Measurements from ENCODE around the genes MYOZ2, PDE5A and CCNA2.

- RRBS, 2 experiments: no CpG with 5 or more reads among the region's 3 CpGs
These were observed 59.8 kb downstream of the SYNPO2 start for GRCh38 chr4:118948441-118948833.

DNA sequence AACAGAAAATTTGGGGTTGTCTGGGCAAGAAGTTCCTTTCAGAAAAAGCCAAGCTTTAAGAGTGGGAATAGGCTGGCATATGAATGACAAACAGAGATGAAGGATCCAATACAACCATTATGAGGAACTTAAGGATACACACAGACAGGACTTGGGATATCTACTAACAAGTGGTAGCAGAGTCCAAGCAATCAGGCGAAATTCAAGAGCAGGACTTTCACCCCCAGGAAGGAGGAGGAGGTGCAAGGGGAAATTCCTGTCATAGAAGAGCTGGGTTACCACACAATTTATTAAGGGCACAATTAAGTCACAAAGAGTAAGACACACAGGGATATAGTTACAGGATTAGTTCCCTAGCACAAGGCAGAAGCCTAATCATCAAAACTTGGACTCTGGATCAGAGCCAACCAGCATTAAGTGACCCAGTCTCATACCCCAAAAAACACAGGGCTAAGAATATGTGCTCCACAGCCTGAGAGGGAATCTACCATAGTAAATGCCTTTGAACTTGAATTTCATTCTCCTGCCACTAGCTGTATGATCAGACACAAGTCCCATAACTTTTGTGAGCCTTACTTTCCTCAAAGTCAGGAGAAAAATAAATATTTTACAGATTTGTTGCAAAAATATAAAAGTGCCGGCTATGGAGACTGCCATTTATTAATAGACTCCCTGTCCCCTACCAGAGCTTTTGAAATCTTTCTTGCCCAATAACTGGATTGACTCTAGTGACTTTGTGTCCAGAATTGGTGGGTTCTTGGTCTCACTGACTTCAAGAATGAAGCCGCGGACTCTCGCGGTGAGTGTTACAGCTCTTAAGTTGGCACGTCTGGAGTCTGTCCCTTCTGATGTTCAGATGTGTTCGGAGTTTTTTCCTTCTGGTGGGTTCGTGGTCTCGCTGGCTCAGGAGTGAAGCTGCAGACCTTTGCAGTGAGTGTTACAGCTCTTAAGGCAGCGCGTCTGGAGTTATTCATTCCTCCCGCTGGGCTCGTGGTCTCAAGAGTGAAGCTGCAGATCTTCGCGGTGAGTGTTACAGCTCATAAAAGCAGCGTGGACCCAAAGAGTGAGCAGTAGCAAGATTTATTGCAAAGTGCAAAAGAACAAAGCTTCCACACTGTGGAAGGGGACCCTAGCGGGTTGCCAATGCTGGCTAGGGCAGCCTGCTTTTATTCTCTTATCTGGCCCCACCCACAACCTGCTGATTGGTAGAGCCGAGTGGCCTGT lies 87.1 kb downstream of the SYNPO2 start:
- RRBS, 2 experiments: no CpG with 5 or more reads among the region's 19 CpGs

DNA sequence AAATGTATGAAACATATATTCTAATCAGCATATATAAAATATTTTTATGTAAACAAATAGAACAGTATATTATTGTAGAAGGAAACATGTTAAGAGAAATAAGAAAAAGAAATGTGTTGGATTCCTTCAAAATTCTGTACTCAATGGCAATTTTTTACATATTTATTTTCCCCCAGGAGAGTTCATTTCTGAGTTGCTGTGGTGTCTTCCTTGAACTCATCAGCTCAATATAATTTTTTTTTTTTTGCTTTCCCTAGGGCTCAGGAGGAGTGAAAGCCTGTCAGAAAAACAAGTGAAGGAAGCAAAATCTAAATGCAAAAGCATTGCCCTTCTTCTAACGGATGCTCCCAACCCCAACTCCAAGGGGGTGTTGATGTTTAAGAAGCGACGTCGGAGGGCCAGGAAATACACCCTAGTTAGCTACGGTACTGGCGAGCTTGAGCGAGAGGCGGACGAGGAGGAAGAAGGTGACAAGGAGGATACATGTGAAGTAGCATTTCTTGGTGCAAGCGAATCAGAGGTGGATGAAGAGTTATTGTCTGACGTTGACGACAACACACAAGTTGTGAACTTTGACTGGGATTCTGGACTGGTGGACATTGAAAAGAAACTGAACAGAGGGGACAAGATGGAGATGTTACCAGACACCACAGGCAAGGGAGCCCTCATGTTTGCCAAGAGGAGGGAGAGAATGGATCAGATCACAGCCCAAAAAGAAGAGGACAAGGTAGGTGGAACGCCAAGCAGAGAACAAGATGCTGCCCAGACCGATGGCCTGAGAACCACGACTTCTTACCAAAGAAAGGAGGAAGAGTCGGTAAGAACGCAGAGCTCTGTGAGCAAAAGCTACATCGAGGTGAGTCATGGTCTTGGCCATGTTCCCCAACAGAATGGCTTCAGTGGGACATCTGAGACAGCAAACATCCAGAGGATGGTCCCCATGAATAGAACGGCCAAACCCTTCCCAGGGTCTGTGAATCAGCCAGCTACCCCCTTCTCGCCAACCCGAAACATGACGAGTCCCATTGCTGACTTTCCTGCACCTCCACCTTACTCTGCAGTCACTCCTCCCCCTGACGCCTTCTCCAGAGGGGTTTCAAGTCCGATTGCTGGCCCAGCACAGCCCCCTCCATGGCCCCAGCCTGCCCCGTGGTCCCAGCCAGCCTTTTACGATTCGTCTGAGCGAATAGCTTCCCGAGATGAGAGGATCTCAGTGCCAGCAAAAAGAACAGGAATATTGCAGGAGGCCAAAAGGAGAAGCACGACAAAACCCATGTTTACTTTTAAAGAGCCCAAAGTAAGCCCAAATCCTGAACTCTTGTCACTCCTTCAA lies 105.6 kb upstream of the MYOZ2 start:
- RRBS, 2 experiments: no CpG with 5 or more reads among the region's 30 CpGs

DNA sequence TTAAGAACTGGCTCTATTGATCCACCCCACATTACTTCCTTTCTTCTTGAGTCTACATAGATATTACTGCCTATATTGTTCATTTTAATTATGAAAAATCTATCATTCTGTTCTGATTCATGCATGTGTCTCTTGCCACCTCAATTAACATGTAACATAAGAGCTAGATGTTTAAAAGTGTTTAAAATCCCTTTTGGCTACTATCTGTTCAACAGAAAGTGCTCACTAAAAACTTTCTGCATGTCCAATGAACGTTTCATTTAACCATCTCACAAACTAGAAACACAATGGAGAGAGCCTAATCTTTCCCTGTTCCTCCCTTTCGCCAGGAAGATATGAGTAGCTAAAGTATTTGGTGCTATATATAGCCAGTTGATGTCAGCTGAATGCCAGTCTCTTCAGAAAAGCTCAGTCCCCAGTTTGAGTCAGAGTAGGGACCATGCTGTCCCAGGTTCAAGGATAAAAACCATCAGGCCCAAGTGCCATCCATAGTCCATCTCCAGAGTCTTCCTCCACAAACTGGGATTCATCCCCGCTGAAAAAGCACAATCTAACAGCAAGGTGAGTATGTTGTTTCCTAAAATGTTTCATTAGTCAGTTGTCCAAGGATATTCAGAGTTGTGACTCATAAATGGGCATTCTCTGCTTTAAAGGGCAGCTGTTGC lies at the start of gene MYOZ2:
Gene MYOZ2 (plus strand): TSS at position 411 of the 665 bp plus-strand sequence.
- RRBS, 2 experiments: no CpG with 5 or more reads among the region's 3 CpGs

- RRBS, 2 experiments: 0% methylated on average over 3 of the region's 27 CpGs
These were observed 544 bp downstream of the USP53 start for GRCh38 chr4:119212921-119213593.

DNA sequence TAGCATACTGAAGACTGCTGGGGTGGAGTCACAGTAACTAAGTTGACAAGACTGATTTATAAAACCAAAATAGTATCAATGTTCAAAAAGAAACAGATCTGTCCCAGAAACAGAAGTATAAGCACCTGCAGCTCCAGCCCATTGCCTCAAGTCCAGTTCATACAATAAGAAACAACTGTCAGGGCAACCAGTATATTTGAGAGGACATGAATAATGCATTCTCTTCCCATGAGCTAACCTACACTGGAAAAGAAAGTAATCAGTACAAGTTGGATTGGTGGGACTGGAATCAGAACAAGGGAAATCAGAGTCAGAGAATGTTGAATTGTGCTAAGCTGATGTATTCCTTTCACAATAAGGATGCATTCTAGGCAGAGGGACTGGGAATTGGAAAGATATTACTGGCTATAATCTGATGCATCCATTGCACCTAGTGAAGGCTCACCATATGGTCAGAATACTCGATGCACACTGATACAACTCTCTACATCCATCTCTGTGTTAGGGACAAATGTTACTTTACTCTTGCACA lies 77.4 kb downstream of the PDE5A start:
- RRBS, 2 experiments: no CpG with 5 or more reads among the region's 1 CpG

GRCh38 chr4:119628271-119629494 lies at the start of gene PDE5A:
PDE5A (minus strand) TSS chr4:119628804.
- RRBS, 2 experiments: 0 to 3% methylated on average over 4 to 7 of the region's 78 CpGs

DNA sequence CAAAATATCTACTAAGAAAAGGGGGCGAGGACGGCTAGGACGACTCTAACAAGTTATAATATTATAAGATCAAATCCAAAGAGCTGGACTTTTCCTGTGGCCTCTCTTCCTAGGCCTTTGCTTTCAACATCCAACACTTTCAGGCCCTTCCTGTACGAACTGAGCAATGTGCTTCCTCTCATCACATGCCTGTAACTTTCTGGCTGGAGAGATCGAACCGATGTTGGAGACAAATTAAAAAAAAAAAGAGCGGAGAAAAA lies 966 bp downstream of the PRDM5 start:
- RRBS, 2 experiments: no CpG with 5 or more reads among the region's 7 CpGs

DNA sequence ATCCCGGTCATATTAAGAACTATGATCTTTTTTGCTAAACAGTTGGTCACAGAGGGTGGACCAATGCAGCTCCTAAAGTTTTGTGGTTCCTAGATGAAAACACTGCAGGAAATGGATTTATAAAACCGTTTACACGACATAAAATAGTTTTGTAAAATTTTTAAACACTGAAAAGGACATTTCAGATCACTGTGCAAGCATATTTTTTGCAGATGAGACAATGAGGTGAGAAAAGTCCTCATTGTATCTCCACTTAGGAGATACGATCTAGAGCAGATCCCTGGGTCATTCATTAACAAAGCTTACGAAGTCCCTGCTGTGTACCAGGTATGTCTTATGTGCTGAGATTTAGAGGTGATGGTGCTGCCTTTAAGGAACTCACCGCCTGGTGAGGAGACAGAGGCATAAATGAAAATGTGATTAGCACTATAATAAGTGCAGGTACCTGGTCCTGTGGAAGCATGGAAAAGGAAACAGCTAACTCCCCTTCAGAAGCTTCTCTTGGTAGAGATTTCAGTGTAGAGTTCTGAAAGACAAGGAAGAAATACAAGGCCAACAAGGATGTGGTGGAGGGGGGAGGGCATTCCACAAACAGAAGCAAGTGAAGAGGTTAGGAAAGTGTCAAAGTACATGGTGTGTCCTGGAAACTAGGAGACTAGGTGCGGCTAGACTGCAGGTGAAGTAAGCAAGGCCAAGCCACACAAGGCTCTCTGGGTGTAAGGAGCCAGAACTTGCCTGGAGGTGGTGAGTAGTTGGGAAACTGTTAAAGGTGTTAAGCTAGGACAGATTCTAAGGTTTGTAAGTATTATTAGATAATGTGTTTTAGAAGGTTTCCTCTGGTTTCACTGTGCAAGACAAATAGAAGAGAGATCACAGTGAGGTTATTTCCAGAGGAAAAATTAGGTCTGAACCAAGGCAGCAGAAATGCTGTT lies 1.5 kb upstream of the NDNF start:
- RRBS, 2 experiments: no CpG with 5 or more reads among the region's 7 CpGs

- RRBS, 2 experiments: no CpG with 5 or more reads among the region's 11 CpGs
These were observed 853 bp upstream of the ANXA5 start for GRCh38 chr4:121697568-121698097.

- RRBS, 2 experiments: no CpG with 5 or more reads among the region's 2 CpGs
These were observed 16.3 kb upstream of the EXOSC9 start for GRCh38 chr4:121784712-121785337.

DNA sequence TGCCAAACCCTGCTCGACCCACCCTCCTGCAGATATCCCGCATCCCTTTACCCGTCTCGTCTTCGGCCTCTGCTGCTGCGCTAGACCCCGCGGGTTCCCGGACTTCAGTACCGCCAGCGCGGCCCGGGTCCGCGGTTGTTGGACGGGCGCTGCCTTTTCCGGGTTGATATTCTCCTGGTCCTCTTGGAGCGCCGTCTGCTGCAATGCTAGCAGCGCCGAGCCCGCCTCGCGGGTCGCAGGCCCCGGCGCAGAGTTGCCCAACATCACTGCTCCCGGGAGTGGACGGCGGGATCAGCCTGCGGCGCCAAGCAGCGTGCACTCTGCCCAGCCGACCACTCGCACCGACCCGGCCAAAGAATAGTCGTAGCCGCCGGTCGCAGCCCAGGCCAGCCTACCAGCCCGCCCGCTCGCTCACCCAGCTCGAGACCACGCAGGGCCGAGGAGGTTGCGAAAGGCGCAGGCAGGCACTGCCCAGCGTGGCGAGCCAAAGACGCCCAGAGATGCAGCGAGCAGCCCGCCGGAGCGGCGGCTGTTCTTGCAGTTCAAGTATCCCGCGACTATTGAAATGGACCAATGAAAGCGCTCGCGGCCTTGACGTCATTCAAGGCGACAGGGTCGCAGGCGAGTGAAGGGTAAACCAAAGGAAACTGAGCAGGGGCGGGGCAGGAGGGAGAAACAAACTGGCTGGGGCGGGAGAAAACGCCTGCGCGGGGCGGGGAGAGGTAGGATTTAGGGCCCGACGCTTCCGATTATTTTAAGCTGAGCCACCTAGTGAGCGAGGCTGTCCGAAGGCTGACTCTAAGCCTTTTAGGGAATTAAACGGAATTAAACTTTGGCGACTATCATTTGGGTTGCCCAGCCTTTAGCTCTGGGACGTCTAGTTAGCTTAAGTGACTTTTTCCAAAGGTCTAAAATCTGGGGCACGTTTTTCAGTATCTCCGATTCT lies at the start of gene CCNA2:
Gene CCNA2 (minus strand): TSS at position 519 of the 946 bp plus-strand sequence.
- RRBS, 2 experiments: 1% methylated on average over 19 of the region's 83 CpGs

GRCh38 chr4:122827906-122828375 lies 1.3 kb downstream of the FGF2 start:
- RRBS, 2 experiments: no CpG with 5 or more reads among the region's 7 CpGs

DNA sequence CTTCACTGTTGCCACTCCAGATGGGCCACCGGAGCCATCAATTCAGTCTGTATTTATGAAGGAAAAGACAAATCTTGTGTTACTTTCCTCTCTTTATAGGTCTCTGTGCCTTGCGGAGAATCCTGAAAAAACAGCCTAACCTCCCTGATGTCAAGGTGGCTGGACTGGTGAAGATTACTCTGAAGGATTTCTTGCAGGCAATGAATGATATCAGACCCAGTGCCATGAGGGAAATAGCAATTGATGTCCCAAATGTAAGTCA lies 56.2 kb downstream of the SPATA5 start:
- RRBS, 2 experiments: no CpG with 5 or more reads among the region's 2 CpGs

GRCh38 chr4:123397534-123398220 lies 1.1 kb downstream of the SPRY1 start:
- RRBS, 2 experiments: 1 to 2% methylated on average over 21 to 23 of the region's 65 CpGs

DNA sequence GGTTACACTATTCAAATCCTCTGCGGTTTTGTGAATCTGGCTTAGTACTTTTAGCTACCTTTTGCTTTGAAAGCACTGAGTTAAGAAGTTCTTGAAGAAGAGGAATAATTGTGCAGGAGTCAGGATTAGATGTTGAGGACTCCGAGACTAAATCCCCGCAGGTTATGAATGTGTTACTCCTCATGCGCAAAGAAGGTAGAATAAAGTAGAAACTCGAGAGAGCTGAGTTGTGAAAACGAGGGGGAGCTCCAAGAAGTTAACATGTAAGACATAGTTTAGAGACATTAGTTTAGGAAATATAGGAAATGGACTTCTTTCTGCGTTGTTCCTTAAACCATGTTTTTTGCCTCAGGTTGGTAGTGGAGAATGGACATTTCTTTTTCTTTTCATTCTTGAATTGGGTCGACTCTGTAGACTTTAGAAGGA lies 3.4 kb downstream of the SPRY1 start:
- RRBS, 2 experiments: no CpG with 5 or more reads among the region's 8 CpGs

DNA sequence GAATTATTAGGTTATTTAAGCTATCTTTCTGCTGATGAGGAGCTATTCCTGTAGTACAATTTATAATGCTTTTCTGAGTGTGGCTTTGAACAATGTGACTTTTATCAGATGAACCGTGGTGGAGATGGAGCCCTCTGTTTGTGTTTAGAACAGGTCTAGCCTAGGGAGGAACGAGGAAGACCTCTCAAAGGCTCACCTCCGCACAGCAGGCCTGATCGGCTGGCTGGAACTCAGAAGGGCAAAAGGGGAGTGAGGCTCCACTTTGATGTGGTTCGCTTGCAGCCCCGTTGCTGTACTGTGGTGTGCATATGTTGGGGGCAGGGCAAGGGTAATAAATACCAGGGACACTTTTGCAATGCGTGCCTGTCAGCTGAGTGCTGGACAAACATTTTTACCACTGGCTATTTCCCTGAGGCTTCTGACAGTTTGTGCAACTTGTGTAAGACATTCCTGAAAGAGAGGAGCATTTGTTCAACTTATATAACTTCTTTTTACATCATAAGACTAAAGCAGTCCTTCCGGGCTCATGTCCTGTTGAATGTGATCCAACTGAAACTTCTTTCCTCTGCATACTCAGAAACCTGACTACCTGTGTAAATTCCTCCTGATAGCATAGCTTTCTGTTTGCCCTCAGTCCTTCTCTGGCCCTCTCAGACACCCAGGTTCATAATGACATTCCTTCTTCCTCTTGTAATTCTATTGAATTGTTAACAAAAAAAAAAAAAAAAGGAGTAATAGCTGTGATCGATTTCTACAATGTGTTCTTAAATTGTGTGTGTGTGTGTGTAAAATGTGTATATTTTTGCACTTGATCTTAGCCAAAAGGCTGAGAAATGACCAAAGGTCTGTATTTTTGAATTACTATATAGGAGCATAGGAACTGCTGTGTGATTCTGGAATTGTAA lies 82.3 kb downstream of the SPRY1 start:
- RRBS, 2 experiments: no CpG with 5 or more reads among the region's 9 CpGs

Data from bronchial epithelial cell (primary cell).